ENCODE measurements around a stretch of chr2.

DNA sequence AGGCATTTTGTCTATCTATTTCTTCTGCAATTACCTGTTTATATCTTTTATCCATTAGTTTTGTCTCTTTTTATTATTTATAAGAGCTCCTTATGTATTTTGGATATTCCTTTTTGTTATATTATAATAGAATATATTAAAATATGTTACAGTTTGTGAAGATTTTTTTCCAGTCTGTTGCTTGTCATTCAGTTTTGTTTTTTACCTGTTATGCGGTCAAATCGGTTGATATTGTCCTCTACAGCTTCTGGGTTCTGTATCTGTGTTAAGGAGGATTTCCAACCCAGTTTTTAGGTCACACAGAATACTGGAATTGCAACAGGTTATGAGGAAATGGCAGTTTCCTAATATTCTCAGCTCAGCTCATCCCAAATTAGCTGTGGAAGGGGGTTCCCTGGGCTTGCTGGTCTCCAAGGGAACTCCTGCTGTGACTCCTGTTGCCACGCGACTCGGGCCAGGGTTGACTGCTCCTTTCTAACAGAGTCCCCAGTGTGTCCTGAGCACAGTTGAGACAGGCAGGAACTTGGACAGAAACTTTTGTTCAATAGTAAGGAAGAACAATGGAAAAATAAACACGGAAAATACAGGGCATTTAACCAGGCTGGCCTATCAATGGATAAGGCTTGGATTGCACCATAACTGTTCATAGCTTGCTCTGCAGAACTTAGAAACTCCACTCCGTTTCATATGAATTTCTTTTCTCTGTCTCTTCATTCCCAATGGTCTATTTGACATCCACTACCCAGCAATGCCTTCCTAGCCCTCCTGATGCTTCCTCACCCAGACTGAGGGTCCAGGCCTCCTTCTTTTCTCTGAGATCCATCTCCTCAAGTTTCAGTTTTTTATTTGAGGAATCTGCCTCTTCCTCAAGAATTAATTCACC, 3.8 kb upstream of the ROCK2 start:
- PRO-cap, 3 experiments = no peak in any of the 3 experiments
- RAMPAGE, long total RNA, 2 experiments = no peak in any of the 2 experiments
- RRBS = no CpG with 5 or more reads among the region's 7 CpGs

- PRO-cap, 3 experiments = no peak in any of the 3 experiments
- RAMPAGE, long total RNA, 2 experiments = no peak in any of the 2 experiments
- RRBS = no CpG with 5 or more reads among the region's 3 CpGs
Observed at GRCh38 chr2:11388557-11388923, 44.1 kb upstream of the ROCK2 start.

DNA sequence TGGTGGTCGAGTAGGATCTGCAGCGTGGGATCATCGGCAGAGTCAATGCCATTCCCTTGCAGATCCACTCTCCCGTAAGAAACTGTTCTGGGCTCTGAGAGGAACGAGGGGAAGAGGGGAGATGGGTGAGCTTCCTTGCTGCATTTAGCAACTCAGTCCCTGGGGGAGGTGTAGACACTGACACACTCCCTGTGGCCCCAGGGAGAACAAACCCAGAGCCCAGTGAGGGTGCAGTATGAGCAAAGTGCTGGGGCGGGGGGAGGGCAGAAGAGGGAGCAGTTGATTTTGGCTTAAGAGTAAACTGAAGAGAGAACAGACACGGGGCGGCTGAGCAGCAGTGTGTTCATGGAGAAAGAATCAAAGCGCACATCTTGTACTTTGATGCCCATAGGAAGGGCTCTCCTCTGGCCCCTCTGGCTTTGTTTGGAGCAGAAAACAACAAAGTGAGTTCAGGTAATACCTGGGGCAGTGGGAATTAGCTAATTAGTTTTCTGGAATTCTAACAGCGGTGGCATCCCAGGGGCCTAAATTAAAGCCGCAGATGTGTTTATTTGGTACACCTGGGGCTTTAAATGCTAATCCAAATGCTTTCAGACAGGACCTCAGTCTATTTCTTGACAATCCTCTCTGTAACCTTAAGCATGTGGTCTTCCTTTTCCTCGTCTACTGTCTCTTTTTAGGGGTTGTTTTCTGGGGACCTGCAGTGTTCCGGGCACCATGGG, 8.7 kb downstream of the GREB1 start:
- PRO-cap, 3 experiments = peak in 3 of 3 experiments; most common plus-strand start position 312 of the sequence (in 2); most common minus-strand start position 208 of the sequence (in 2)
- RAMPAGE, long total RNA, 2 experiments = start-site peak on the plus strand in 2 of 2 experiments, centred at positions 310 to 314 of the sequence, 28 to 43 reads per replicate
- RRBS = no CpG with 5 or more reads among the region's 13 CpGs

DNA sequence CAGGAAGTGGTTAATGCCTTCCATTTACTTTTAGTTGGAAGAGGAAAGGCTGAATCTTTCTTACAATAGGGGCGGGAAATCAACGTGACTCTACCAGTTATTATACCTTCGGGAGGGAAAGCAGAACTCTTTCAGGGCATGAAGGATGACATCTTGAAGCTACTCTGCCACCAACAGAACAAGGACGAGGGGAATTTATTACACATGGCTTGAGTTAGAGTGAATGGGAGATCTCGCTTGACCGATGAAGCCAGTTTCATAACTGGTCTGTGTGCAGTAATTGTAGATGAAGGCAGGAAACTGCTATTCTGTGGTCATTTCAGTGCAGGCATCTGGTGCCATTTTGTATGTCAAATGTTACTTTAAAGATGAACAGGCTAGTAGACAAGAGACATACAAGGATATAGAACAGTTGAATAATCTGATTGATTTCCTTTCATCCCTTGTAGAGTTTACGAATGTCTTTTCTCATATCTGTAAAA, 20.5 kb downstream of the GREB1 start:
- PRO-cap, 3 experiments = no peak in any of the 3 experiments
- RAMPAGE, long total RNA, 2 experiments = no peak in any of the 2 experiments
- RRBS = no CpG with 5 or more reads among the region's 7 CpGs

- PRO-cap, 3 experiments = no peak in any of the 3 experiments
- RAMPAGE, long total RNA, 2 experiments = no peak in any of the 2 experiments
- RRBS = no CpG with 5 or more reads among the region's 20 CpGs
Observed at GRCh38 chr2:11597657-11598921, 64.2 kb downstream of the GREB1 start.

GRCh38 chr2:11691141-11691486, 21.1 kb upstream of the NTSR2 start:
- PRO-cap, 3 experiments = peak in 2 of 3 experiments; most common minus-strand start chr2:11691268 (in 2)
- RAMPAGE, long total RNA, 2 experiments = no peak in any of the 2 experiments
- RRBS = no CpG with 5 or more reads among the region's 3 CpGs

GRCh38 chr2:11719598-11719943, 26.9 kb upstream of the LPIN1 start:
- PRO-cap, 3 experiments = no peak in any of the 3 experiments
- RAMPAGE, long total RNA, 2 experiments = no peak in any of the 2 experiments
- RRBS = no CpG with 5 or more reads among the region's 5 CpGs

DNA sequence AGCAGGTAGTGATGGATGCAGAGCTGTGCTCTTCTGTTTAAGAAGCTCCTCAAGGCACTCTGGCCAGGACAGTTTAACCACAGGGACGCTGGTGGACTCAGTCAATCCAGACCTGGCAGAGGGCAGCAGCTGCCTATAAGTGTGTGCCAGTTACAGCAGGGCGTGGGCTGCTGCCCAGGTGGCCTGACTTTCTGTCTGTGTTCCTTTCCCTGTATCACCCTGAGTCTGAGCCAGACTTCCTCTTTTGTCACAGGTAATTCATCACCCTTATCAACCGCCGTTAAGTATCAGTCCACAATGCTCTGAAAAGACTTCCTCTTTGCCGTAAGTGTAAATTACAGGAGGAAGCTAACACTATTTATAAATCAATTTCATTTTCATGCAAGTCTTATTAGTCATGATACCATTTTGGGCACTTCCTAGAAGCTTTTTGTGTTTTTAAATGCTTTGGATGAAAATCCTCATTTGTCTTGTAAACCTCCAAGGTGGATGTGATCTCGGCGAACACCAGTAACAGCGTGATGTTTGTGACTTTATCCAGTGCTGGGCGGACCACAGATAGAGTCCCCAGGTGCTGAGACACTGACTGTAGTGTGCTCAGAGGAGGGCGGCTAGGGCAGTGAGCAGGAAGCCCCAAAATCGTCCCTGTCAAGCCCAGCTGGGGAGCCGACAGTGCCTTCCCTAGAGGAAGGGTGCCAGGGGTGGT, 7.1 kb downstream of the LPIN1 start:
- PRO-cap, 3 experiments = no peak in any of the 3 experiments
- RAMPAGE, long total RNA, 2 experiments = no peak in any of the 2 experiments
- RRBS = no CpG with 5 or more reads among the region's 12 CpGs

DNA sequence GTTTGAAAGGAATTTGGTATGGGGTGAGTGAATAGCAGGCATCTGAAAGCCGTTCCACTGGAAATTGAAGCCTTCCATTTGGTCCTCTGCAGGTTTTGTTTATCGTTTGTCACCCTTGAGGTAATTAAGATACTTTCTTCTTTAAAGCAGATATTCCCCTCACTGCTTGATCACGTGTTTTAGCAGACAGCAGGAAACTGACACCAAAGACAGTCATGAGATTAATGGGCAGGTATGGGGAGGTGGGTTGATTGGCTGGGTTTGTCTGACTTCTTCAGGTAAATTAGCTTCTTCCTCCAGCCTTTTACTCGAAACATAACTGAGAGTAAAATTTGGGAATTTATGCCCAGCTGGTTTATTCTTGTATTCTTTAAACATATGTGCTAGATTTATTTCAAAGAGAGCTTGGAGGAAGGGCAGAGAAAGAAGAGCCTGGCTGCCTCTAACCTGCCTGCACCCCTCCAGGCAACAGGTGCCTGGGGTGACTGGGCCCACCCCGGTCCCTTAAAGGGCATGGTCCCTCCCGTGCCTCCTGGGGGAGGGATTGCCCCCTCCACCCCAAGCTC, 10.8 kb downstream of the LPIN1 start:
- PRO-cap, 3 experiments = no peak in any of the 3 experiments
- RAMPAGE, long total RNA, 2 experiments = no peak in any of the 2 experiments
- RRBS = no CpG with 5 or more reads among the region's 6 CpGs

- PRO-cap, 3 experiments = no peak in any of the 3 experiments
- RAMPAGE, long total RNA, 2 experiments = no peak in any of the 2 experiments
- RRBS = no CpG with 5 or more reads among the region's 9 CpGs
Observed at GRCh38 chr2:11765823-11766572, 19.6 kb downstream of the LPIN1 start.

- PRO-cap, 3 experiments = no peak in any of the 3 experiments
- RAMPAGE, long total RNA, 2 experiments = start-site peak on the plus strand in 1 of 2 experiments, at chr2:12007105-12007137 at its widest, 23 reads per replicate
- RRBS = no CpG with 5 or more reads among the region's 5 CpGs
Observed at GRCh38 chr2:12006896-12007279, 260.5 kb downstream of the LPIN1 start.

GRCh38 chr2:12701789-12702385, 14.8 kb upstream of the TRIB2 start:
- PRO-cap, 3 experiments = no peak in any of the 3 experiments
- RAMPAGE, long total RNA, 2 experiments = no peak in any of the 2 experiments
- RRBS = no CpG with 5 or more reads among the region's 5 CpGs

GRCh38 chr2:12718312-12719226, 1.8 kb downstream of the TRIB2 start:
- PRO-cap, 3 experiments = peak in 2 of 3 experiments; most common plus-strand start chr2:12718546 (in 1); most common minus-strand start chr2:12718459 (in 2)
- RAMPAGE, long total RNA, 2 experiments = no peak in any of the 2 experiments
- RRBS = 2% methylated on average over 10 of the region's 55 CpGs

- PRO-cap, 3 experiments = peak in 2 of 3 experiments; most common plus-strand start chr2:12733047 (in 2)
- RAMPAGE, long total RNA, 2 experiments = no peak in any of the 2 experiments
- RRBS = 65% methylated on average over 6 of the region's 14 CpGs
Observed at GRCh38 chr2:12732602-12733304, 16.0 kb downstream of the TRIB2 start.

- PRO-cap, 3 experiments = no peak in any of the 3 experiments
- RAMPAGE, long total RNA, 2 experiments = no peak in any of the 2 experiments
- RRBS = no CpG with 5 or more reads among the region's 4 CpGs
Observed at GRCh38 chr2:12824824-12824993, 108.0 kb downstream of the TRIB2 start.

DNA sequence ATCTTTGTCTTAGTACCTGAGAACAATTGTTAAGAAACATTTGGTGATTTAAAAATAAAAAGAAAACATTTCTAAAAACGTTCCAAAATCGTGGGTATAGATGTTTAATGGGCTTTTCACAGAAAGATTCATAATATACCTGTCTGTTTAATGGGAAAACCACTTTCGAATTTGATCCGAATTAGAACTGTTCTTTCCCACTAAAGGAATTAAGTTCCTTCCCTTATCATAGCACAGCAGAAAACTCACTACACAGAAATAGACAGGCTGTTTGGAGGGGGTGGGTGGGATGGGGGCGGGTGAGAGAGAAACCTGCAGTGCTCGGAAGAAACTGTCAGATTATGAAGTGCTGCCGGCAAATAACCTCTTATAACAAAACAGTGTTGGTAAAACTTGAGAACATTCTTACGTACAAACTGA, 756.1 kb upstream of the LRATD1 start:
- PRO-cap, 3 experiments = no peak in any of the 3 experiments
- RAMPAGE, long total RNA, 2 experiments = no peak in any of the 2 experiments
- RRBS = no CpG with 5 or more reads among the region's 8 CpGs

DNA sequence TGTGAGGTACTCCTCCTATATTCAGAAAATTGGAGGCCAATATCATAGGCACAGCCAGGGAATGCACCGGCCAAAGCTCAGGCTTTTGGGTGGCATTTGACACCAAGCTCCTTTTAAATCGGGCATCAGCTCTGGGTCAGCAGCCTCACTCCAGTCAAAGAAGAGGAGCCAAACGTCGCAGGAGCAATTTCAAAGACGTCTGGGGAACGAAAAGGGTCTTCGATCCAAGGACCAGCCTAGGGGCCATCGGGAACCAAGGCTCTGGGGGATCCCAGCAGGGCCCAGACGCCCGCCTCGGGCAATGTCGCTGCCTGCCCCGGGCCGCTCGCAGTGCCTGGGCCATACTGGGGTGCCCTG, 571 bp upstream of the LRATD1 start:
- PRO-cap, 3 experiments = no peak in any of the 3 experiments
- RAMPAGE, long total RNA, 2 experiments = no peak in any of the 2 experiments
- RRBS = no CpG with 5 or more reads among the region's 15 CpGs

DNA sequence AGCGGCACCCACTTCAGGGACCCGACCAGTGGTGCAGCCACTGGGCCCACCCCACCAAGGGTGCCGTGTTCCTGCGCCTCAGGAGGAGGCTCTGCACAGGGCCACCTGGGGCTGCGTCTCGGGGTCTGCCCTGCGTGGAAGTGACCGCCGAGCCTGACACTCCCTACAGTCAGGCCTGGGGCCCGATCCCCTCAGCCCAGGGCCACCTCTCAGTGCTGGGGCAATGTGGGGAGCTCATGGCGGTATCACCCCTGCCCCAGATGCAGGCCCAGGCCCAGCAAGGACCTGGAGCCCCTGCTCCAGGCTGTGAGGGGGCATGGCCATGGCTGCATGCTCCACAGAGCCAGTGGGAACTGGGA, 452.7 kb downstream of the LRATD1 start:
- PRO-cap, 3 experiments = peak in 1 of 3 experiments; most common minus-strand start position 124 of the sequence (in 1)
- RAMPAGE, long total RNA, 2 experiments = no peak in any of the 2 experiments
- RRBS = no CpG with 5 or more reads among the region's 11 CpGs

- PRO-cap, 3 experiments = no peak in any of the 3 experiments
- RAMPAGE, long total RNA, 2 experiments = no peak in any of the 2 experiments
- RRBS = no CpG with 5 or more reads among the region's 9 CpGs
Observed at GRCh38 chr2:15404422-15404957, 156.6 kb downstream of the NBAS start.

DNA sequence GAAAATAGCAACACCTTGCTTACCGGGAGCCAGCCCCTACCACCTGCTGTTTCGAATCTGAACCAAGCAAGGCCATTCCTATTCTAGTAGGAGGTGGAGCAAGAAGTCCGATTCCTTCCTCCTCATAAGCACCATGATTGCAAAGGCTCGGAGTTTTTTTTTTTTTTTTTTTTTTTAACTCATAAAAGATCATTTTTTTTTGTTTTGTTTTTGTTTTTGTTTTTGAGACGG, 77.9 kb downstream of the DDX1 start:
- PRO-cap, 3 experiments = no peak in any of the 3 experiments
- RAMPAGE, long total RNA, 2 experiments = no peak in any of the 2 experiments
- RRBS = no CpG with 5 or more reads among the region's 5 CpGs

Measured in testis (tissue), 5 donors.